Testis (tissue), 5 donors: ENCODE results near the gene MBOAT1.

GRCh38 chr6:17850497-17851146, 136.8 kb downstream of the KIF13A start:
- PRO-cap, 3 experiments, result no peak in any of the 3 experiments
- RAMPAGE, long total RNA, 2 experiments, result start-site peak on the minus strand in 1 of 2 experiments, at chr6:17850809-17850977 at its widest, 8 reads per replicate
- RRBS, result no CpG with 5 or more reads among the region's 4 CpGs

- PRO-cap, 3 experiments, result no peak in any of the 3 experiments
- RAMPAGE, long total RNA, 2 experiments, result no peak in any of the 2 experiments
- RRBS, result no CpG with 5 or more reads among the region's 12 CpGs
Measured at GRCh38 chr6:17988501-17988806, 1.0 kb upstream of the KIF13A start.

DNA sequence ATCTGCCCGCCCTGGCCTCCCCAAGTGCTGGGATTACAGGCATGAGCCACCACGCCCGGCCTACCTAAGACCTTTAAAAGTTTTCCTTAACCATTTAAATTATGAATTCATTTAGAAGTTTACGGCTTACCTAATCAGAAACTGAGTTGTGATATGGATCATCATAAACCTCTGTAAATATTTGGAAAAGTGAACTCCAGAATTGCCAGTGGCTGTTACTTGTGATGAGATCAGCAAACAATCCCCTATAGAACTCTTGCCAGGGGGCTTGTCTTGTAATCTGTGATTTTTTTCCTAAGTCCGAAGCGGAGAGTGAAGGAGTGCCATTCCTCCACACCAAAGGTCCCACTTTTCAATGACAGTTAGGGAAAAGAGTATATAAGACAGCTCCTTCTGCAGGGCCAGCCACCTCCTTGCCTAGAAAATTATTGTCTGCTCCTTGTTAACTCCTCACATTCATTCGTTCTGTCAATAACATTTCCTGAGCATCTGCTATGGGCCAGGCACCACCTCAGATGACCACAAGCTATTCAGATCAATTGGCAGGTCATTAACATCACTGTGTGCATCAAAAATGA, 64.3 kb upstream of the KIF13A start:
- PRO-cap, 3 experiments, result no peak in any of the 3 experiments
- RAMPAGE, long total RNA, 2 experiments, result no peak in any of the 2 experiments
- RRBS, result no CpG with 5 or more reads among the region's 7 CpGs

DNA sequence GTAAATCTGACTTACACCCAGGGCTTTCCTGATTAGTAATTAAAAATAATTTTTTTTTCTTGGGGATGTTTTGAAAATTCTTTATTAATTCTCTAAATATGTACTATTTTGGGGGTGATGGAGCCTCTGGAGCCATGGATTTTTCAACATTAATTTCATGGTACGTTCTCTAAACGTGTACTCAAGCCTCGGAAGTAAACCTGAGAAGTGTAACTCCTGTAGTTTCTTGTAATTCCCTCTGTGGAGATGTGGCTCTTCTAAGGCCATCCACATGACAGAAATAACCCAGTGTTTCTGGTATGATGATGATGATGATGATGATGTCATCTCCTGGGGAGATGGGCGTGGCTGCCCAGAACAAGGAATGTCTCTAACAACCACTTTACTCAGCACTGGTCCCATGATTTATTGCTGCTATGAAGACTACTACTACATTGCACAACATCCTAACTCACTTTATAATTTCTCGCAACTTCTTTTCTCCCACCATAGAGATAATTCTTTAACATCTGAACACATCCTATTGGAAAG, 6.7 kb downstream of the TPMT start:
- PRO-cap, 3 experiments, result no peak in any of the 3 experiments
- RAMPAGE, long total RNA, 2 experiments, result no peak in any of the 2 experiments
- RRBS, result no CpG with 5 or more reads among the region's 5 CpGs

GRCh38 chr6:18257825-18258429, 6.4 kb downstream of the DEK start:
- PRO-cap, 3 experiments, result no peak in any of the 3 experiments
- RAMPAGE, long total RNA, 2 experiments, result no peak in any of the 2 experiments
- RRBS, result no CpG with 5 or more reads among the region's 2 CpGs

DNA sequence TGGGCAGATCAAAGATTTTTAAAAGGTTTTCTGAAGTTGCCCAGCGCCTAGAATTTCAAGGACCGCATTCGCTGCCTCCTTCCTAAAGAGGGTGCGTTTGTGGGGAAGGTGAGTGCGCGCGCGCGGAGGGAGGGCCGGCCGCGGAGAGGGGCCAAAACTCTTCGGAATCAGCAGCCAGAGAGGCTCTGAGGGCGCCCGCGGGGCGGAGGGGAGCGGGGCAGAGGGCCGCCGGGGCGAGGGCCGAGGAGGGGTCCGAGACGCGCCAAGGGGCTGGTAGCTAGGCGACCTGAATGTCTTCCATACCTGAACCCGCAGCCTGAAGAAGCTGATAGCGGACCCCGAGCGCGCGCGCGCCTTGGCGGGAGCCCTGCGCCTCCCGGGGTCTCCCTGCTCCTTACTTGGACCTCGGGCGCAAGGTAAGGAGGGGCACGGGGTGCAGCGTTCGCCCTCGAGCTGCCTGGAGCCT, 12.8 kb upstream of the DEK start:
- PRO-cap, 3 experiments, result no peak in any of the 3 experiments
- RAMPAGE, long total RNA, 2 experiments, result no peak in any of the 2 experiments
- RRBS, result 3% methylated on average over 4 of the region's 43 CpGs

GRCh38 chr6:19803405-19804053, 33.6 kb upstream of the ID4 start:
- PRO-cap, 3 experiments, result no peak in any of the 3 experiments
- RAMPAGE, long total RNA, 2 experiments, result start-site peak on the plus strand in 1 of 2 experiments, at chr6:19803546-19804006 at its widest, 6 reads per replicate
- RRBS, result no CpG with 5 or more reads among the region's 7 CpGs

DNA sequence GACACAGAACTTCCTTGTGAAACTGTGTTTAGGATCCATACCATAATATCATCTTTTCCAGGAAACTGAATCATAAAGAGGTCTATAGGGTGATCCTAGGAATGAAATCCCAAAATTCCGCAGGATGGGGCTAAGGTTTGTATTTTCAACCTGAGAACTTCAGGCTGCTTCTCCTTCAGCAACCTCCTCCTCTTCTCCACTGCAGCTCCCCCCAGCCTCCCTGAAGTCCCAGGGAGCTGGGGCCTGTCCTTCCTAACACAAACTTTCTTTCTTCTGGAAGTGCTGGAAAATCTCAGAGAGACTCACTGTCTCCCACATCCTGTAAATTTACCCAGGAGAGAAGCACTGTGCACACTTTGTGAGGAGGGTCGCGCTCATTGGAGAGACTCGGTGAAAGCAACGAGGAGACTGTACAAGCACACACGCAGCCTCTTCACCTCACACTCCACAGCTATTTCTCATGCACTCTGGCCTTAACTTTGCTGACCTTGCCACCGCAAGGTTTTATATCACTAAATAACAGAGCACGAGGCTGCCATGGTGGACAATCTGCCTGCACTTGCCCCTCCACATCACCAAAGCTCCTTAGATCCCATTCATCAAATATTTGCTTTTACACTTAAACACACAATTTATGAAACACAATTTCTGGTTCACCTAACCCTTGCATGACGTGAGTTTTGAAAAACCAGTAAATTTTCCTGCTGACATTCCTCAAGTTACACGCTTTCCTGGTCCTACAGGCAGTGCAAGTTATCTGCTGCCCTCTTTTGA, 14.3 kb downstream of the ID4 start:
- PRO-cap, 3 experiments, result no peak in any of the 3 experiments
- RAMPAGE, long total RNA, 2 experiments, result no peak in any of the 2 experiments
- RRBS, result no CpG with 5 or more reads among the region's 10 CpGs

- PRO-cap, 3 experiments, result no peak in any of the 3 experiments
- RAMPAGE, long total RNA, 2 experiments, result no peak in any of the 2 experiments
- RRBS, result no CpG with 5 or more reads among the region's 5 CpGs
Measured at GRCh38 chr6:20170214-20171098, 41.8 kb downstream of the MBOAT1 start.

DNA sequence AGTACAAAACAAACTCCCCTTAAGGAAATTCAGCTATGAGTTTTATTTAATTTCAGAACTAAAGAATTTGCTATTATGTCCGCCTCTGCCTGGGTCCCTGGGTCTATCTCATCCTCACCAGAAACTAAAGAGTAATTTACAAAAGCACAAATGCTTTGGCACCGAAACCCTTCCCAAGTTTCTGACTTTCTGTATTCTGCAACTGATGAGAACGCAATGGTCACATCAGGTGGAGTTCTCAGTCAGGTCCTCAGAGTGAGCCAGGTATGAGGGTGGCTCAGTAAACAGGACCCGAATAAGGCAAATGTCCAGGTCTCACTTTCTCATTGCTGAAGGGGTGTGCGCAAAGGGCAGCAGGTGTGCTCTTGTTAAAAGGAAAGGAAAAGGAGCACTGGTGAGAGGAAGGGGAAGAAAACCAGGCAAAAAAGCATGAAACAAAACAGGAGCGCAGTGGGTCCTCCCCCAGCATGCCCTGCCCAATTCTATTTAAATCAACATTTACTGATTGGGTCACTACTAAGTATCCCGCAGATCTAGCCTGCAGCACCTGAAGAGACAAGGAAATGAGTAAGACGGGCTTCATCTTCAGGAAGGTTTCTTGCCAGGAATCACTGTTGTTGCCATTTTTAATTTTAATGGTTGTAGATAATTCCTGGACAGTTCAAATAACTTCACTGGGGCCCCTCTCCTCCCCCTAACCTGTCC, 1.3 kb downstream of the MBOAT1 start:
- PRO-cap, 3 experiments, result peak in 3 of 3 experiments; most common plus-strand start position 558 of the sequence (in 2)
- RAMPAGE, long total RNA, 2 experiments, result no peak in any of the 2 experiments
- RRBS, result no CpG with 5 or more reads among the region's 8 CpGs

- PRO-cap, 3 experiments, result peak in 3 of 3 experiments; most common plus-strand start chr6:20212646 (in 2); most common minus-strand start chr6:20212427 (in 3)
- RAMPAGE, long total RNA, 2 experiments, result start-site peak on the minus strand in 1 of 2 experiments, at chr6:20212436-20212453 at its widest, 27 reads per replicate
- RRBS, result 1% methylated on average over 44 of the region's 86 CpGs
Measured at GRCh38 chr6:20211969-20212827, at the start of gene MBOAT1. Gene MBOAT1, minus strand, starts transcription at chr6:20212469.

- PRO-cap, 3 experiments, result no peak in any of the 3 experiments
- RAMPAGE, long total RNA, 2 experiments, result no peak in any of the 2 experiments
- RRBS, result no CpG with 5 or more reads among the region's 1 CpG
Measured at GRCh38 chr6:20416963-20417350, 15.3 kb downstream of the E2F3 start.

- PRO-cap, 3 experiments, result no peak in any of the 3 experiments
- RAMPAGE, long total RNA, 2 experiments, result no peak in any of the 2 experiments
- RRBS, result no CpG with 5 or more reads among the region's 4 CpGs
Measured at GRCh38 chr6:20875880-20876606, 341.8 kb downstream of the CDKAL1 start.

- PRO-cap, 3 experiments, result no peak in any of the 3 experiments
- RAMPAGE, long total RNA, 2 experiments, result no peak in any of the 2 experiments
- RRBS, result no CpG with 5 or more reads among the region's 2 CpGs
Measured at GRCh38 chr6:20879373-20879854, 345.2 kb downstream of the CDKAL1 start.

GRCh38 chr6:21005678-21006038, 471.4 kb downstream of the CDKAL1 start:
- PRO-cap, 3 experiments, result no peak in any of the 3 experiments
- RAMPAGE, long total RNA, 2 experiments, result no peak in any of the 2 experiments
- RRBS, result no CpG with 5 or more reads among the region's 3 CpGs

- PRO-cap, 3 experiments, result peak in 3 of 3 experiments; most common plus-strand start chr6:21594553 (in 2); most common minus-strand start chr6:21594555 (in 1)
- RAMPAGE, long total RNA, 2 experiments, result no peak in any of the 2 experiments
- RRBS, result 3% methylated on average over 13 of the region's 50 CpGs
Measured at GRCh38 chr6:21594348-21594725, 786 bp downstream of the SOX4 start.

- PRO-cap, 3 experiments, result no peak in any of the 3 experiments
- RAMPAGE, long total RNA, 2 experiments, result no peak in any of the 2 experiments
- RRBS, result no CpG with 5 or more reads among the region's 12 CpGs
Measured at GRCh38 chr6:21753448-21754206, 160.1 kb downstream of the SOX4 start.

DNA sequence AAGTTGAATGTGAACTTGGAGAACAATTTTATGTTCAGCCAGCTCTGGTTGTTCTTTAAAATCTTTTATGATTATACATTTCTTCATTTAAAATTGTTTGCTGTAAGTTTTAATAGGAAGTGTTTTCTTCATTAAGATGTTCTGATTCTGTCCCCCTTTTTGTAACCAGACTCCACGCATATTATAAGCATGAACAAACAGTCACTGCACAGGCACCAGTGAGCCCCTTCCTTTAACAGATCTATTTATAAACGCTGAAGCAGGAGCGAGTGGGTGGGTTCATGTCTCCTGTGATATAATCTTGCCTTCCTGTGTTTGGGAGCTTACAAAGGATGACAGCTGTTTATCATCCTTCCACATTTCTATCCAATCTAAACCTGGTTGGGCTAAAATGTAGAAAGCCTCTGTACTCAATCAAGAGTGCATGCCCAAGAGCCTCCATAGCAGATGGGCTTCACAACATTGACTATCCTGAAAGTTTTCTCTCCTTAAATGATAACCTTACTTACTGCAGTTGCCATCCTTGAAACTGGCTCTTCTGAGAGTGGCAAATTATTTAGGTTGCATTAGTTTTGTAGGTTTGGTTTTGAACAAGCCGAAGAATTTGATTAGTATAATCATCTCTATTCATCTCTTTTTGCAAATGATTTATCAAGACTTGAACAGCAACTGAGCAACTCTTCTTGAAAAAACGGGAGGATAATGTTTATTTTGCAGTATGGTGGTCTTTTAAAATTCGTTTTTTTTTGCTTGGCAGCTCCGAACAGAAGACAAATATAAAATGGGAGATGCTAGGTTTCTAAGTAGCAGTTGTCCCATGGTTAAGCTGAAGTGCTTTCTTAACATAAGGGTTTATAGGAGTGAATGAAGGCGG, 299.1 kb downstream of the PRL start:
- PRO-cap, 3 experiments, result no peak in any of the 3 experiments
- RAMPAGE, long total RNA, 2 experiments, result no peak in any of the 2 experiments
- RRBS, result no CpG with 5 or more reads among the region's 8 CpGs

GRCh38 chr6:22062808-22063653, 233.8 kb downstream of the PRL start:
- PRO-cap, 3 experiments, result no peak in any of the 3 experiments
- RAMPAGE, long total RNA, 2 experiments, result no peak in any of the 2 experiments
- RRBS, result no CpG with 5 or more reads among the region's 23 CpGs

DNA sequence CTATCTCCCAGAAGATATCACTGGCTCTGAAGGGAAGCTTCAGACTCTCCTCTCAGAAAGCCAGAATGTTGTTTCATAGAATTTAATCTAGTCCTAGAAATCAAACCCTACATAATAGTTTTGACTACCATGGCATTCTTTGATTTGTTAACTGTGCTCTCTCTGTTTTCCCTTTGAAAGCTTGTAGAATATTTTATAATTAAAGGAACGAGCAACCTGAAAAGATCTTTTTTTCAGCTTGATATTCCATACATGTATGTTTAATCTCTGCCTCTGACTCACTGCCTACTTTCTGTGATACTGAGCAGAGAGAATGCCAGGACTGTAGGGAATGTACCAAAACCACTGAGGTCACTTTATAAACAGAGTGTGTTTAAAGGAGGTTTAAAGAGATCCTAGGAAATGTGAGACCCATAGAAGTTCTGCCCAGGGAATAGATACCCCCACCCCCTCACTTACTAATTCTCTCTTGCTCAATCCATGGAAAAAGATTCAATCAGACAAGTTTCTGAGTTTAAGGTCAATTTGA, 311.6 kb downstream of the HDGFL1 start:
- PRO-cap, 3 experiments, result no peak in any of the 3 experiments
- RAMPAGE, long total RNA, 2 experiments, result no peak in any of the 2 experiments
- RRBS, result no CpG with 5 or more reads among the region's 1 CpG